Breast epithelium (tissue), 2 donors: ENCODE results near the gene TNIP2.

- PRO-cap, result no peak
- RAMPAGE, long total RNA, 2 experiments, result no peak in any of the 2 experiments
Measured at GRCh38 chr4:1548163-1548921, 135.8 kb downstream of the FAM53A start.

- PRO-cap, result no peak
- RAMPAGE, long total RNA, 2 experiments, result no peak in any of the 2 experiments
Measured at GRCh38 chr4:1727109-1728094, 6.1 kb downstream of the TACC3 start.

- PRO-cap, result no peak
- RAMPAGE, long total RNA, 2 experiments, result no peak in any of the 2 experiments
Measured at GRCh38 chr4:1784967-1785585, 8.0 kb upstream of the FGFR3 start.

GRCh38 chr4:1799144-1799969 lies 6.3 kb downstream of the FGFR3 start:
- PRO-cap, result no peak
- RAMPAGE, long total RNA, 2 experiments, result no peak in any of the 2 experiments

DNA sequence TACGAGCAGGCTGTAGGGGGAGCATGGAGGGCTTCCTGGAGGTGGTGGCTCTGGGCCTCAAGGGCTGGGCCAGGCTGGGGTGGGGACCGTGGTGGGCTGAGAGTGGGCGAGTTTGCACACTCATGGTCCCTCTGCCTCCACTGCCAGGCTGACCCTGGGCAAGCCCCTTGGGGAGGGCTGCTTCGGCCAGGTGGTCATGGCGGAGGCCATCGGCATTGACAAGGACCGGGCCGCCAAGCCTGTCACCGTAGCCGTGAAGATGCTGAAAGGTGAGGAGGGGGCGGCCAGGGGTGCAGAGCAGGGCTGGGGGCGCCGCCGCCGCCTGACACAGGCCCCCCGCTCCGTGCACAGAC lies 12.1 kb downstream of the FGFR3 start:
- PRO-cap, result no peak
- RAMPAGE, long total RNA, 2 experiments, result no peak in any of the 2 experiments

DNA sequence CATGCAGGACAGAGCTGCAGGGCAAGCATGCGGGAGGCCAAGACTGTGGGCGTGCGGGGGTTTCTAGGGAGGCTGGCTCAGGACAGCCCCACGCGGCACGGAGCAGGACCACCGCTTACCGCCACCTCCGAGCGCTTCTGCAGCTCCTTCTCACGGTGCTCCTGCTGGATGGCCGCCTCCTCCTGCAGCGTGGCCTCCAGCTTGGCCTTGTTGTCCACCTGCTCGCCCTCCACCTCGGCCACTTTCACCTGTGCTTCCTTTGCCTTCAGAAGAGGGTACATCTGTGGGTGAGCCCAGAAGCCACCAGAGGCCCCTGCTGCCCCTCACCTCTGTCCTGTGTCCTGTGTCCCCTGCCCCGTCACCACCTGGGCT lies 29.8 kb downstream of the FGFR3 start:
- PRO-cap, result no peak
- RAMPAGE, long total RNA, 2 experiments, result no peak in any of the 2 experiments

- PRO-cap, result no peak
- RAMPAGE, long total RNA, 2 experiments, result no peak in any of the 2 experiments
Measured at GRCh38 chr4:1887395-1888027, 16.3 kb downstream of the NSD2 start.

DNA sequence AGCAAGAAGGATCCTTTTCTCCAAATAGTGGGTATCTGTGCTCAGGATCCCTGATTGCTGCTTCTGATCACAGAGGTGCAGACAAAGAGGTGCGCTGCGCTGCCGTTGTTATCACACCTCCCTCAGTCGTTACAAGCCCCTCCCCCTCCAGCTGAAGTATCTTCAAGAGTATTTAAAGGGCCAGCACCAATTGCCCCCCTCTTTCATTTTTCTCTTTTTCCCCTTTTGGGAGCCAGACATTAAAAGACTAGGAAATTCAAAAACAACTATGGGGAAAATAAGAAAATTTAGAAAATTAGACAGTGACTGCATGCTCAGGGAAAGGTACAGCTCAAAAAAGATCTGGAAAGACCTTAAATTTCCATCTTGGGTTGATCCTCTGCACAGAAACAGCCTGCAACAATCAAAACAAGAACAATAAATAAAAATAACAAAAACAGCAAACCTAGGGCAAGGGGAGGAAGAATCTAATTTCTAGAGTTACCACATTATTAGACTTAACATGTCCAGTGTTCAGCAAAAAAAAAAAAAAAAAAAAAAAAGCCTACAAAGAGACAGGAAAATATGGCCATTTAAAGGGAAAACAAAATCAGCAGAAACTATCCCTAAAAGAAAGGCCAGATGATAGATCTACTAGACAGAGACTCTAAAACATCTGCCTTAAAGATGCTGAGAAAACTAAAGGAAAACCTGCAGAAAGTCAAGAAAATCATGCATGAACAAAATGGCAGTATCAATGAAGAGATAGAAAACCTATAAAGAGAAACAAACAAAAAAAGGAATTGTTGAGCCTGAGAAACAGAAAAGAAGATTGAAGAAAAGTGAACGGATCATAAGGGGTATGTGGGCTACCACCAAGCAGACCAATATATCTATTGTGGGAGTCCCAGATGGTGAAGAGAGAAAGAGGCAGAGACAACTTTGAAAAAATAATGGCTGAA lies 44.0 kb downstream of the NELFA start:
- PRO-cap, result no peak
- RAMPAGE, long total RNA, 2 experiments, result no peak in any of the 2 experiments

DNA sequence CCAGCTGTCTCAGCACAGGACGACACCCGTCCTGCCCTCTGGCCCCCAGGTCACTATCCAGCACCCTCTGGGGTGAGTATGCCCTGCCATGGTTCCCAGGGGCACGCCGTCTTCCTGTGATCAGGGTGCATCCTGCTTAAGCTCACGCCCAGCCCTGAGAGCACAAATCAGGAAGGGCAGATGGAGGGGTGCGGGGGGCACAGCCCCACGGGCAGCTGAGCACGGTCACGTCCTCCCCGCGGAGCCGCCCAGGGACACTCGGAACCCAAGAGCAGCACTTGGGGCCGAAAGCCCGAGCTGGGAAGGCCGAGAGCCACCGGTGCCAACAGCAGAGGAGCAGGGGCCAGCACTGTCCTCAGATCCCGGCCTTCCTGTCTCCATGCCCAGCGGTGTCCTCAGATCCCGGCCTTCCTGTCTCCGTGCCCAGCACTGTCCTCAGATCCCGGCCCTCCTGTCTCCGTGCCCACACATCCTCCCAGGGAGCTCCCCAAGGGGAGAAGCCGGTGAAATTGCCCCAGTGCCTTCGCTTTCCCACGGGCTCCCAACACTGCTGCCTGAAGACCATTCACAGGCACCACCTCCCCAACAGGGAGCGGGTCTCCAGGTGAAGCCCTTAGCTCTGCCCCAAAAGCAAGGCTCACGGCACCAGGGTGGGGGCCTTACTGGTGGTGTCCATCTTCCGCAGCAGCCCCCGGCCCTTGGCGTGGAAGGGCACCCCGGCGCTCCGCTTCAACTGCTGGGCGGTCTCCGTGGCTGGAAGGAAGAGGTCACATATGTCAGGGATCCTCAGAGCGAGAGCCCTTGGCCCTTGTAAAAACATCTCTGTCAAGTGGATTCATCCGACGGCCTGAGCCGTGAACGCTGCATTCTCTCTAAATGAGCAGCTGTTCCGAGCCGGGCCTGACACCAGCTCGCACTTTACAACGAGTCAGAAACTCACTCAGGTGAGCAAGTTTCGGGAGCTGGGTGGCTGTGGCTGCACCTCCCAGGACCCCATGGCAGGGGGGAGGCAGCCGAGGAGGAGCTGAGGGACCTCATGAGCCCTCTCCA lies 21.2 kb downstream of the NELFA start:
- PRO-cap, result no peak
- RAMPAGE, long total RNA, 2 experiments, result no peak in any of the 2 experiments

DNA sequence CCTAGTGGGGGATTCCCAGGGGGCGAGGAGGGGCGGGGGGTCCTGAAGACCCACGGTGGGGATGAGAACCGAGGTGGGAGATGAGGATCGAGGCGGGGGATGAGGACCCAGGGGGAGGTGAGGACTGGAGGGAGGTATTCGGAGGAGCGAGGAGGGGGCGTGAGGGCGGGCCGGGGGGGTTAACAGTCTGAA lies 431 bp downstream of the NELFA start:
- PRO-cap, result no peak
- RAMPAGE, long total RNA, 2 experiments, result no peak in any of the 2 experiments

- PRO-cap, result no peak
- RAMPAGE, long total RNA, 2 experiments, result no peak in any of the 2 experiments
Measured at GRCh38 chr4:2036741-2037441, 4.9 kb upstream of the C4orf48 start.

GRCh38 chr4:2141540-2142845 lies 82.9 kb downstream of the NAT8L start:
- PRO-cap, result no peak
- RAMPAGE, long total RNA, 2 experiments, result no peak in any of the 2 experiments

- PRO-cap, result no peak
- RAMPAGE, long total RNA, 2 experiments, result no peak in any of the 2 experiments
Measured at GRCh38 chr4:2266229-2266468, 4.2 kb upstream of the MXD4 start.

DNA sequence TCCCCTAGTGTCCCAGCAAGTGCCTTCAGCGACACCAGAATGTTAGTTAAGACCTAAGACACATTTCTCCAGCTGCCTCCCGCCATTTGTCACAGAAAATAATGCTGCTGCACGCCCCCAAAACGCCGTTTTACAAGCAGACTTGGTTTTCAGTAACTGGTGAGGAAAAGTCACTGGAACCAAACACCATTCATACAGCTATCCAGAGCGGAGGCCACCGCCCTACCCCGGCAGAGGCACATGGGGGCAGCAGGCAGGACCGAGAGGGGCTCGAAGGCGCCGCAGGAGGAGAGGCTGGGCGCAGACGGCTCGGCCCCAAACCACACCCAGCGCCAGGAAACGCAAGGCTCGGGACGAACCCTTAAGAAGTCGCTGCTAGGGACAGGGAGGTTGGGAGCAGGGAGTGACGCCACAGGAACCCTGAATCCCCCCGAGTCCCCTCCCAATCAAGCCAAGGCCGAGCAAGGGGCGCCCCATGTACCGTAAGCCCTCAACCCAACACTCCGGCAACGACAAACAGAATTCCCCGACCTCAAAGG lies 2.0 kb downstream of the ZFYVE28 start:
- PRO-cap, result bidirectional peak, plus-strand start at position 344 of the sequence, minus-strand start at position 293 of the sequence
- RAMPAGE, long total RNA, 2 experiments, result no peak in any of the 2 experiments

DNA sequence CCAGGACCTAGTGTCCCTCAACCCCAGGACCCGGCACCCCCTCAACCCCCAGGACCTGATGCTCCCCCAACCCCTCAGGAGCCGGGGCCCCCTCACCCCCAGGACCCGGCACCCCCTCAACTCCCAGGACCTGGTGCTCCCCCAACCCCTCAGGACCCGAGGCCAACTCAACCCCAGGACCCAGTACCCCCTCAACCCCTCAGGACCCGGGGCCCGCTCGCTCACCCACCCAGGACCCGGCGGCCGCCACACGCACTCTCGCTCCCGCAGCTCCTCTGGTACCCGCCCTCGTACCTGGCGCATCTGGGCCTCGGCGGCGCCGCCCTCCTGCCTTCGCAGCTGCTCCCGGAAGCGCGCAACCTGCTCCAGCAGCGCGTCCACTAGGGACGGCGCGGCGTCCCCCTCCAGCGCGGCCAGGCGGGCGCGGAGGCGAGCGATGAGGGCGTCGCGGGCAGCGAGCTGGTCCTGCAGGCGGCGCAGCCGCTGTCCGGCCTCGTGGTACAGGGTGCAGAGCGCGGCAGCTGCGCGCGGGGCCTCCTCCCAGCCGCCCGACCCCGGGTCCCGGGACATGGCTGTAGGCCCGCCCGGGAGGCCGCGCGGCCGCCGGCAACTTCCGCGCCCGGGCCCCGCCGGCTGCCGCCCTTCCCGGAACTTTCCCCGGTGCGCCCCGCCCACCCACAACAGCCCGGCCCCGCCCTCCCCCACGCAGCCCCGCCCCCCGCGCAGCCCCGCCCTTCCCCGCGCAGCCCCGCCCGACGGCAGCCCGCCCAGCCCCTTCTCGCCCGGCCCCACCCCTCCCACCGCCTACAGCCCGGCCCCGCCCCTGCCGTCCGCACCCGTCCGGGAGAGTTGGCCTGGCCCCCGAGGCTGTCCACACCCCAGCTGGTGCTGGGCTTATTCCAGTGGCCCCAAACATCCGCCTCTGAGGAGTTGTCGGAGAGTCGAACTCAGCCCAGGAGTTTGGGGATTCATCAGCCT lies at the start of gene TNIP2:
TSS of gene TNIP2 (minus strand) at position 617 of the 978 bp plus-strand sequence.
- PRO-cap, result bidirectional peak, plus-strand start at position 410 of the sequence, minus-strand start at position 277 of the sequence; unidirectional peak, minus-strand start at position 635 of the sequence
- RAMPAGE, long total RNA, 2 experiments, result no peak in any of the 2 experiments

DNA sequence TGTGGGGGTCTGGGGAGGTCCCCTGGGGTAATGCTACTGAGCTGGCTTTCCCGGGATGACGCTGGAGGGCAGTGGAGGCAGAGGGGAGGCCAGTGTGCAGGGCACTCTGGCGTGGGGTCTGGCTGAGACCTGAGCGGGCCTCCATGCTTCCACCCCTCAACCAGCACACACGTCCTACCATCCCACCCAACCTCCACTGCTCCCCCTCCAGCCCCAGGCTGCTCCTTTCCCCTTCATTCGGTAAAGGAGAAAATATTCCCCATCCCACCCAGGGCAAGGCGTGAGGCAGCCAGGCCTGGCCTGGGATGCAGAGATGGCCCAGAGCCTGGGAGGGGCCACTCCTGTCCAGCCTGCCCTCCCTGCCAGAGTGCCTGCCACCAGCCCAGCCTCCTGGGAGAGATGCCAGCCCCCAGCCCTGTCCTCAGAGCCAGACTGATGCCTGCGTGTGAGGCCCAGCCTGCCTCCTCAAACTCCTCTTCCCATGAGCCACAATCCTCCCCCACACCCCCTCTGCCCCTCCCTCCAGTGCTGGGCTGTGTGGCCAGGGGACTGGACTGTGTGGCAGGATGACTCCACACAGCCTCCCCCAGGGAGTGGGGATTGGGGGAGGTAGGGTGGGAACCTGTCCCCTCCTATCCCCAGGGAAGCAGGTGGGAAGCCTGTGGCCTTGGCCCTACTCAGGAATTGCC lies 4.5 kb upstream of the SH3BP2 start:
- PRO-cap, result no peak
- RAMPAGE, long total RNA, 2 experiments, result no peak in any of the 2 experiments

DNA sequence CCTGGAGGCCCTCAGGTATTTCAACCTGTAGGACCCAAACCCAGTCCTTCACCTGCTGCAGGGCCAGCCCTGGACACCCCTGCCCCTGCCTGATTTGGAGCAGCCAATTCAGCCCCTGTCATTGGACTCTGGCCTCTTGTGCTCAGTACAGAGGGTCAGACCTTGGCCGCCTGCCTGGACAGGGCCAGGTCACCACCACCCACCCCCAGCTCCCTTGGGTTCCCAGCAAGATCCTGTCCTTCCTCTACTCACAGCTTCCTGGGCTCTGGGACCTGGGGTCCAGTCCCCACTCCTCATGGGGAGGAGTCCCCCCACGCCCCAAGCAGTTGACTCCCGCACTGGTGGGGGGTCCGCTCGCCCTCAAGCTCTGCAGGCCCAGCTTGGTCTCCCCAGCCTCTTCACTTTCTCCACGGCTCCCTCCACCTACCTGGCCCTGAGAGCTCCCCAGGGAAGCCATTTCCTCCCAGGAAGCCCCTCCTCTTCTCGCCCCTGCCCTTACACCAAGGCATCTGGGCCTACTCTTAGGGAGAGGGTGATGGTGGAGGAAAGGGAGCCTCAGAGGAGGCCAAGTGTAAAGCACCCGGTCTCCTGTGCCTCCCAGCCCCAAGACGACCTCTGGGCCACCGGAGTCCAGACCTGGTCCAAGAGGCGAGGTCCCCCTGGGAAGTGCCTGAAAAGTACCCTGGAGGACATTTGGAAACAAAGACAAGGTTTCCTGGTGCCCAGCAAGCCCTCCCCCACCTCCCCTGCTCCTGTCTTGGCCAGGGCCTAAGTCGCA lies 816 bp upstream of the SH3BP2 start:
- PRO-cap, result no peak
- RAMPAGE, long total RNA, 2 experiments, result no peak in any of the 2 experiments

DNA sequence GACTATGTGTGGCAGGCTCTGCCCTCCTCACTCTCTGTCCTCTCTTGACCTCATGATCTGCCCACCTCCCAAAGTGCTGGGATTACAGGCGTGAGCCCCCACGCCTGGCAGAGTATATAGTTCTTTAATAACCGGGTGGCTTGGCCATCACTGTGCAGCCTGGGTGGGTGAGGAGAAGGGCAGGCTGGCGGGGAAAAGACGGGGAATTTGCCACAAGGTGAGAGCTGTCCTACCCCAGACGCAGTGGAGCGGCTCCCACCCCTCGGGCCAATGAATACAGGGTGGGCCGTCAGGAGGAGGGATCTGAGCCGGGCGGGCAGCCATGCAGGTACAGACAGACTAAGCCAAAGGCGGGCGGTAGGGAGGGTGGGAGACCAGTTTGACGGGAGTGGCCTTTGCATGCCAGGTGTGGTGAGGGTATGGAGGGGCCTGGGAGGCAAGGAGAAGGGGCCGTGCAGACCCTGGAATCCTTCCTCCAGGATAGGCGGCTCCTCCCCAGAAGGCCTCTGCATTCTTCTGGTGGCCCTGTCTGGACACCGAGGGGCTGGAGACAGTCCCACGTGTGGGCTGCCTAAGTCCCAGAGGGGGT lies 2.6 kb downstream of the SH3BP2 start:
- PRO-cap, result no peak
- RAMPAGE, long total RNA, 2 experiments, result no peak in any of the 2 experiments

GRCh38 chr4:2799238-2799721 lies 6.4 kb downstream of the SH3BP2 start:
- PRO-cap, result no peak
- RAMPAGE, long total RNA, 2 experiments, result no peak in any of the 2 experiments

DNA sequence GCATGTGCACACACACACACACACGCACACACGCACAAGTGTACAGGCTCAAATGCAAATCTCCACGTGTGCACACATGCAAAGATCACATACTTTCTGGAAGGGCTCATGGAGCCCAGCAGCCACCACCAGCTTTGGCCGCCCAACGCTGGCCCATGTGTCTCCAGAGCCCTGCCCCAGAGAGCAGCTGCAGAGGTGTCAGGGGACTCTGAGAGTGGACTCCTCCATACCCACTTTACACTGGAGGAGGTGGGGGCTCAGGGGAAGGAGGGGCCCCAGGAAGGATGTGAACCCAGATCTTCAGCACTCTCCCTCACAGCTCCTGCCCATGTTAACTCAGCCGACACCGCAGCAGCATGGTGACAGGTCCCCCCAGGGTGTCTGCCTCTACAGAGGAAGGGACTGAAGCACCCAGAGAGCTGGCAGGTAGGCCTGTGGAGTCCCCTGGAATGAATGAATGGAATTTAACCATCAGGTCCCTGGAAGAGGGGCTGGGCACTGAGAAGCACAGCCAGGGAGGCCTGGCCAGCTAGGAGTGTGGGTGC lies 21.7 kb downstream of the SH3BP2 start:
- PRO-cap, result no peak
- RAMPAGE, long total RNA, 2 experiments, result no peak in any of the 2 experiments